Thoracic aorta (tissue), 1 donor: ENCODE measurements around a stretch of chr9.

- RAMPAGE, long total RNA, result no peak
Measured at GRCh38 chr9:129206879-129207390, 28.9 kb upstream of the IER5L start.

DNA sequence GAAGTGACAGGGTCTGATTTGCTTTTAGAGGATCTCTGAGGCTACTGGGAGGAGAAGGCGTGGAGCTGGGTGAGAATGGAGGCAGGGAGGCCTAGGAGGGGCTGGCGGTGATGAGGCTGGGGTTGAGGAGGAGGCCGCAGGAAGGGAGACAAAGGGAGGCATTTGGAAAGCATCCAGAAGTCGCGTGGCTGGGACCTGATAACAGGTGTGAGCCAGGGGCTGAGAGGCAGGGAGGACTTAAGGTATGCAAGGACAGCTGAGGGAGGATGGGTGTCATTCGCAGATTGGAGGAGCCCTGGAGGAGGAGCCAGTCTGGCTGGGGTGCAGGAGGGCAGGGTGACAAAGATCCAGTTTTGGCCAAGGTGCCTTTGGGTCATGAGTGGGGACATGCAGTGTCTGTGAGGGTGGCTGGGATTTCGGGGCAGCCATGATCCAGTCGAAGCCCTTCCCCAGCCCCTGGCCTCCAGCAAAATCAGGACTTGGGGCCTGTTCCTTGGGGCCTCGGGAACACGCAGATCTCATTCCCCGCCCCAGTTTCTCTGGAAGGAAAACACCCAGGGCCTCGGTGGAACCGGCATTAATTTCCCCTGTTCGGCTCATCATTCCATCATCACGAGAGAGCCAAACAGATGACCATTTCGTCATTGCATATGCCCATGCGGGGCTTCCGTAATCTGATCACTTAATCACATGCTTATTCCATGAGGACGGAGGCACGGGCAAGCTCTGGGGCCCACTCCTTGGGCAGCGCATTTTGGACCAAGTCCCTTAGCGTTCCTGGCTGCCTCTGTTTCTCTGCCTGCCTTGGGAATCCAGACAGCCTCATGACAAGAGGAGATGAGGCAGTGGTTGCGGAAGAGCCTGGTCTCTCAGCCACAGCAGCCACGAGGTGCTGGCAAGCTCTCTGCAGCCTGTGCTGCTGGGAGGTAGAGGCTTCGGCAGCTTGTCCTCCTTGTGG is 64.7 kb upstream of the IER5L start:
- RAMPAGE, long total RNA, result no peak

DNA sequence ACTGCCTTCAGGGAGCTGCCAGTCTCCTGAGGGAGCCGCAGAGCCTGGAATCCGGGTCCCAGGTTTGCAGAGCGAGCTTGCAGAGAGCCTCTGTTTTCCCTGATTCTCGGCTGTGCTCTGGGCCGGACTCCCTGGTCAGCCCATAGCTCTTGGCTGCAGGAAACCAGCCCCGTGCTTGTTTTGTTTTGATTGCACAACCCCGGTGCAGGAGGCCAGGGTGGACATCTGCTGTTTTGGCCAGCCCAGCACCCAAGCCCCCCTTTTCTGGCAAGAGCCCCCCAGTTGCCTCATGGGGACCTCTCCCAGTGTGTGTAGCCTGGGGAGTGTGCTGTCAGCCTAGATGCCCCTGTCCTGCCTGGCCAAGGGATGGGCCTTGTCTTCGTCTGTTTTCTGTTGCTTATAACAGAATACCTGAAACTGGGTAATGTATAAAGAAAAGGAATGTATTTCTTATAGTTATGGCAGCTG is 137.6 kb upstream of the IER5L start:
- RAMPAGE, long total RNA, result no peak

- RAMPAGE, long total RNA, result no peak
Measured at GRCh38 chr9:129341480-129341951, 163.5 kb upstream of the IER5L start.

DNA sequence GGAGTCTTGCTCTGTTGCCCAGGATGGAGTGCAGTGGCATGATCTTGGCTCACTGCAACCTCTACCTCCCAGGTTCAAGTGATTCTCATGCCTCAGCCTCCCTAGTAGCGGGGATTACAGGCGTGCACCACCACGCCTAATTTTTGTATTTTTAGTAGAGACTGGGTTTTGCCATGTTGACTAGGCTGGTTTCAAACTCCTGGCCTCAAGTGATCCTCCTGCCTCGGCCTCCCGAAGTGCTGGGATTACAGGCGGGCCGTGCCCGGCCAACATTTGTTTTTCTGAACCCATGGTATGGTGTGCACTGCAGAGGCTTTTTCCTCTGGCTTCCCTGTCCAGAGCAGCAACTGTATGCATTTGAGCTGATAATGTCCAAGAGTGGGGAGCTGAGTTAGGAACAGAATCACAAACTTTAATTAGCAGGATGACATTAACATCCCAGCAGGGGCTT is 208.4 kb downstream of the C9orf50 start:
- RAMPAGE, long total RNA, result no peak

DNA sequence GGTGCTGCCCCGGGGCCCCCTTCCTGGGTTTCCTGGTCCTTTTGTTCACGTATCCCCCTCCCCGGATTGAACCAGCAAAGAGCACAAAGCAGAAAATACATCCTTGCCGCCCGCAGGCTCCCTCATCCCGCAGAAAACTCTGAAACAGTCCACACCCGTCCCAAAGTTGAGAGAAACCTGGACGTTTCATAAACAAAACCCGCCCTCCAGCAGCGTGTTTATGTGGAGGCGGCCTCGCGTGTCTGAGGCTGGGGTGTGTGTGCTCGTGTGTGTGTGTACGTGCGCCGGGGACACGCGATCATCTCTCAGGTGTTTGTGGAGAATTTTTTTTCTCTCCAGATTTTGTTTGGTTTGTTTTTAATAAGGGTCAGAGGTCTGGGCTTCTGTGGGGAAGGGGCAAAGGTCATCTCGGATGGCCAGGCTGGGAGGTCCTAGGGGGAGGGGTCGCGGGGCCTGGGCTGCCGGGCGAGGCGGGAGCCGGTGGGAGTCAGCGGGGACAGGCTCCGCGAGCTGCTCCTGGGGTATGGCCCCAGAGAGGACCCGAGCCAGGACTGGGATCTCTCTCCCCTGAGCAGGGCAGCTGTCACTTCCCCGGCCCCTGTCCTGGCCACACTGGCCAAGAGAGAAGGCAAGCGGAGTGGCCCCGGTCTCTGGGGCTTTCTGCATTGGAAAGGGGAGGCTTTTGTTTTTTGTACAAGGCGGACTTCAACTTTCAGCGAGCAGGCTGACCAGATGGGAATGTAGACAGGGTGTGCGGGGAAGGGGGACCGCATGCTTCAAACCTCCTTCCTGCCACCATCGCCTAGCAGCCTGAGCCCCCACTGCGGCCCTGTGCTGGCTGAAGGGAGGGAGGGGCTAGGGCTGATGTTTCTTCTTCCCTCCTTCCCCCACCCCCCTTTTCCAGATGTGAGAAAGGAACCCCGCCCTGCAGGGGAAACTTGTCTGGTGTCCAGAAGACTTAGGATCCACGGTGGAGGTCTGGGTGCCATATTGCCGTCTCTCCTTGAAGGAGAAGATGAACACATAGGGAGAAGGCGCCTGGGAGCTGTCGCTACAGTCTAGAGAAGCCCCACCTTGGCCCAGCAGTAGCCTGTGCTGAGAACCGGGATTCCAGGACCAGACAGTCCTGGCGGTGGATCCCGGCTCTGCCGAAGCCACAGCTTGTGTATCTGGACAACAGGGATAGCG is 206.2 kb downstream of the C9orf50 start:
- RAMPAGE, long total RNA, result no peak

- RAMPAGE, long total RNA, result no peak
Measured at GRCh38 chr9:129459586-129459919, 161.3 kb downstream of the C9orf50 start.

DNA sequence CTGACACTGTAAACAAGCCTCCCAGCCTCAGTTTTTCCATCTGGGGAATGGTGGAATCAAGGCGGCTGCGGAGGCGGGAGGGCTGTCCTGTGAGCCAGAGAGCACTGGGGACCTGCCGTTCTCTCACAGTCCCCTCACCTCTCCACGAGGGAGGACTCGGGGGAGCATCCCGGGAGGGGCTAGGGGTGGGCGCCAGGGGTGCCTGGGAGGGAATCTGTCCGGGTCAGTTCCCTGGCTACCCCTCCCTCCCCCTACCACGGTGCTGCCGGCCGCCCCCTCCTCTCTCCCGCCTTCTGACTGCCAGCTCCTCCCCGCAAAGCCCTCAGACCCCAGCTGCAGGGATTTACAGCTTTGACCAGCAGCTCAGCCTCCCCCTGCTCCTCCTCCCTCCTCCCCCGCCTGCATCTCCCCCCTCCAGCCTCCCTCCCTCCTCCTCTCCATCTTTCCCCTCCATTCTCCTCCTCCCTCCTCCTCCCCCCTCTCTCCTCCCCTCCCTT is 160.9 kb downstream of the C9orf50 start:
- RAMPAGE, long total RNA, result no peak

DNA sequence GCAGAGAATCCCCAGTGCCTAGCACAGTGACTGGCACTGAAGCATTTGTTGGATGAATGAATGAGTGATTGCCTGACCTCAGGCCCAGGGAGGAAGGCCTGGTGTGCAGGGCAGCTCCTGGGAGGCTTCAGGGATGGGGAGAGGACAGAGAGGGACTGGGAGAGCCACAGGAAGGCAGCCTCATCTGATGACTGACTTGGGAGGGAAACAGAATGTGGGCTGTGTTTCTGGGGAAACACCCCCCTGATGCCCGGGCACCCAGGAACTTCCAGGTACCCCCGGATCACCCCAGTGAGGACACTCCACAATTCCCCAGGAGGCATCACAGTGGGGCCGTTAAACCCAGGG is 133.6 kb downstream of the C9orf50 start:
- RAMPAGE, long total RNA, result no peak

- RAMPAGE, long total RNA, result no peak
Measured at GRCh38 chr9:129487943-129488279, 133.0 kb downstream of the C9orf50 start.

- RAMPAGE, long total RNA, result no peak
Measured at GRCh38 chr9:129495106-129496057, 125.5 kb downstream of the C9orf50 start.

- RAMPAGE, long total RNA, result no peak
Measured at GRCh38 chr9:129548917-129549573, 71.9 kb downstream of the C9orf50 start.

DNA sequence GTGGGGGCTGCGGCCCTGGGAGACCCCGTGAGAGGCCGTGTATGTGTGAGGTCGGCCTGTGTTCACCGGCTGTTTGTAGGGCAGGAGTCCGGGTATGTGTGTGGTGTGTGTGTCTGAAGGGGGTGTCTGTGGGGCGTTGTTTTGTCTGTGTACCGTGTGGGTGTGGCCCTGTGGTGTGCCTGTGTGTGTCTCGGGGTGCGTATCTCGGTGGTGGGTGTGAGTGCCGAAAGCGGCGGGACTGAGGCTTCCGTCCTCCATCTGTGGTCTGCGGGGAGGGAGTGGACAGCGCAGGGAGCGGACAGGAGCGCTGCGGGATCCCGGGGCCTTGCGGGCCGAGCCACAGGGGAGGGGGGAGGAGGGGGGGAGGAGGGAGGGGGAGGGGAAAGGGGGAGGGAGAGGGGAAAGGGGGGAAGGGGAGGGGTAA is 11.0 kb downstream of the C9orf50 start:
- RAMPAGE, long total RNA, result no peak

- RAMPAGE, long total RNA, result no peak
Measured at GRCh38 chr9:129612342-129612653, 8.6 kb downstream of the C9orf50 start.

- RAMPAGE, long total RNA, result no peak
Measured at GRCh38 chr9:129624911-129625551, 932 bp upstream of the NTMT1 start.

- RAMPAGE, long total RNA, result no peak
Measured at GRCh38 chr9:129664542-129665116, 818 bp upstream of the PRRX2 start.

- RAMPAGE, long total RNA, result no peak
Measured at GRCh38 chr9:129696941-129697621, 31.6 kb downstream of the PRRX2 start.

GRCh38 chr9:129698243-129698630 is 32.8 kb downstream of the PRRX2 start:
- RAMPAGE, long total RNA, result no peak

GRCh38 chr9:129712263-129713238 is 40.3 kb downstream of the PTGES start:
- RAMPAGE, long total RNA, result no peak

DNA sequence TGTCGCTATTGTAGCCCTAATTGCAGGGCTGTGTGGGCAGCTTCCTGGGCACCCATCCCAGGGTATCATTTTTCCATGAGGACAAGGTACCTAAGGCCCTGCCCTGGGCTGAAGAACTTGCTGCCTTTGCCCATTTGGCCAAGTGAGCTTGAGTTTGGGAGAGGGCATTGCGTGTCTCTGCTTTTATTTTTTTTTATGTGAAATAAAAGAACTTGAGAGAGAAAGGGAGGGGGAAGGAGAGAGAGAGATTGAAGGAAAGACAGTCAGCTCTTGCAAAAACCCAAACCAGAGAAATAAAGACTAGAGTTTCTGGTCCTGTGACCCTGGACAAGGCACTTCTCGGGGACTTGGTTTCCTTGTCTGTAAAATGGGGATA is 26.7 kb downstream of the PTGES start:
- RAMPAGE, long total RNA, result no peak